NT2/D1 (cell line): Measurements from ENCODE around the gene PANK1.

DNA sequence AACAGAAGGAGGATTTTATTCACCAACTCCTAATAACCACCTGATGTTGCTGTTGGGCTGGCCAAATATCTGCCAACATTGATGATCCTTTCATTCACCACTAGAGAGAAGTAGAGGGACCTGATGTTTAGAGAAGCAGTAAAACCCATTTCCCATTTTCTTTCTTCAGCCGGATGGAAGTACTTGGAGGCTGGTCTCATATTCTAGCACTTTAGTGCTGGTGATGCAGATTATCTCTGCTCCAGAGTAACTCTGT is 3.2 kb downstream of the KLLN start:
- RRBS, 2 experiments, result no CpG with 5 or more reads among the region's 1 CpG

DNA sequence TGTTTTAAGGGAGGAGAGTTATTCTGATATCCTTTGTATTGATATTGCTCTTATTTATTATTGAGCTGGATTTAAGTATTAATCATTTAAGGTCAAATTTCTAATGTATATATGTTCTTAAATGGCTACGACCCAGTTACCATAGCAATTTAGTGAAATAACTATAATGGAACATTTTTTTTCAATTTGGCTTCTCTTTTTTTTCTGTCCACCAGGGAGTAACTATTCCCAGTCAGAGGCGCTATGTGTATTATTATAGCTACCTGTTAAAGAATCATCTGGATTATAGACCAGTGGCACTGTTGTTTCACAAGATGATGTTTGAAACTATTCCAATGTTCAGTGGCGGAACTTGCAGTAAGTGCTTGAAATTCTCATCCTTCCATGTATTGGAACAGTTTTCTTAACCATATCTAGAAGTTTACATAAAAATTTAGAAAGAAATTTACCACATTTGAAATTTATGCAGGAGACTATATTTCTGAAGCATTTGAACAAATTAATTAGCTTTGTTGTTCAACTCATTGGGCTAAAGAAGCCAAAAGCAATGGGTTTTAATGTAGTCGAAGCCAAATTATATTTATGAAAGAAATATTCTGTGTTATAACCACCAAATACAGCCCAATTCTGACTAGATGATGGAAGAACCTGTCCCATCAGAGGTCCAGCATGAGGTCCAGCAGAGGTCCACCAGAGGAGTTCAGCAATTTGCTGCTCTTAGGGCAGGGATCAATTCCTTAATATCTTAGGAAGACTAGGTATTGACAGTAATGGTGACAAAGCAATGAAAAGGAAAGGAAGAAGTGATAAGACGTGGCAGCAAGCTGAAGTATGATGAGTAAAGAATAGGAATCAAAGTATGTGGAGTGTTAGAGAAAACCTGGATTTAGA is 88.7 kb downstream of the PTEN start:
- RRBS, 2 experiments, result no CpG with 5 or more reads among the region's 5 CpGs

- RRBS, 2 experiments, result no CpG with 5 or more reads among the region's 3 CpGs
Measured at GRCh38 chr10:87968213-87968584, 104.8 kb downstream of the PTEN start.

DNA sequence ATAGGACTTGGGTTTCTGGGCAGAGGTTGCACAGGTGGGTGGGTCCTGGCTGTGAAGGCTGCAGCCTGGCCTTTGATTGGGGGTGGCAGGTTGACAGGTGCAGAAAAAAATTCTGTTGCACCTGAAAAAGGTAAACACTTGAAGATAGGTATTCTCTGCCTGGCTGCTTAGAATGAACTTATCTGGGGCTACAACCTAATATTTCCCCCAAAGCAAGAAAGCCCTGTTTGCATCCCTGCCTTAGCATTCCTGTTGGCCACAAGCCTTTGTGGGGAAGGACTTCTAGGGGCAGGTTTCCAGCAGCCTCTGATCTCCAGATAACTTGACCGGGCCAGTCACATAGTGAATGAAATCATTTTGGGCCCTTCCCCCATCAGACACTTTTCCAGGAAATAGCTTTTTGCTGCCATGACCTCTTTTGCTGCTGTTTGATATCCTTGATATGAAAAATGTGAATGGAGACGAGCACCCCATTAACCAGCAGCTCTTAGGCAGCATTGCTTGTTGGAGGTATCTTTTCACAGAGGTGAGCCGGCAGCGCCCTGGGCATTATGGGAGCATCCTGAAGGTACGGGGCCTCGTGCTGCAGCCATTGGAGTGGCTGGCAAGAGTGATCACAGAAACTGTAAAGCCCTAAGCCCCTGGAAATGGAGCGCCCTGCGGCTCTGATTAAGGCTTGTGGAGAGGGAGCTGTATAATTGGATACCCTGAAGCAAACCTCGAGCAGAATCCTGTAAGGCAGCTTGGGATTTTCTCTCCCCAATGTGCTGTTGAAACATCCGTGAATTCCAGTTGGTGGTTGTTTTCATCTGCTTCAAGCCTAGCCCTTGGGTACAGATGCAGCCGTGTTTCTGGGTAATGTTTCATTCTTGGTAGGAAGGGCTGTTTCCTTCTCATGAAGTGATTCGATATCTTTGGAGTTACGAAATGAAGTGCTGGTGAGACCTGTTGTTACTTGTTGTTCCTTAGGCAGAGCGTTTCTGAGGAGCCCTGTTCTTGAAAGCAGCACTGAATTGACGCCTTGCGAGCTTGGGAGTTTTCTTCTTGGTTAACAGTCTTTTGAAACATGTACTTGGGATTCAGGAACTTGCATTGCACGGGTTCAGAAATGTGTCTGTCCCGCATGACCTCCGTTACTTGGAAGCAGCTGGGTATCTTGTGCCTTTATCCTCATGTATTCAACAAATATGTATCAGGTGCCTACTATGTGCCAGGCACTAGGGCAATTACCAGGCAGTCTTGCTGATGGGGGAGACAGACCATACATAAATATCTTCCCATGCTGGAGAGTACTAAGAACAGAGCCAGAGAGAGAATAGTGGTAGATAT is 179.0 kb downstream of the PTEN start:
- RRBS, 2 experiments, result no CpG with 5 or more reads among the region's 19 CpGs

DNA sequence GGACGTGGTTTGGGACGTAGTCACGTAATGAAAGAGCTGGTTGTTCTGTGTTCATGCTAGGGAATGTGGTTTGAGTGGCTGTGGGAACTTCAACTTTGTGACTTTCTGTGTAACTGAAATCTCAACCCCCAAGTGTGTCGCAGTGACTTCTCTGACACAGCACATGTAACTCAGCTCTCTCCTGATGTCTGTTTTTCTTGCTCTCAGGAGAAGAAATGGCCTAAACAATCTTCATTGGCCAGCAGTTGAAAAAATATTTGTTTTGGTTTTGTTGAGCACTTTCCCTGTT is 199.0 kb downstream of the PTEN start:
- RRBS, 2 experiments, result no CpG with 5 or more reads among the region's 4 CpGs

DNA sequence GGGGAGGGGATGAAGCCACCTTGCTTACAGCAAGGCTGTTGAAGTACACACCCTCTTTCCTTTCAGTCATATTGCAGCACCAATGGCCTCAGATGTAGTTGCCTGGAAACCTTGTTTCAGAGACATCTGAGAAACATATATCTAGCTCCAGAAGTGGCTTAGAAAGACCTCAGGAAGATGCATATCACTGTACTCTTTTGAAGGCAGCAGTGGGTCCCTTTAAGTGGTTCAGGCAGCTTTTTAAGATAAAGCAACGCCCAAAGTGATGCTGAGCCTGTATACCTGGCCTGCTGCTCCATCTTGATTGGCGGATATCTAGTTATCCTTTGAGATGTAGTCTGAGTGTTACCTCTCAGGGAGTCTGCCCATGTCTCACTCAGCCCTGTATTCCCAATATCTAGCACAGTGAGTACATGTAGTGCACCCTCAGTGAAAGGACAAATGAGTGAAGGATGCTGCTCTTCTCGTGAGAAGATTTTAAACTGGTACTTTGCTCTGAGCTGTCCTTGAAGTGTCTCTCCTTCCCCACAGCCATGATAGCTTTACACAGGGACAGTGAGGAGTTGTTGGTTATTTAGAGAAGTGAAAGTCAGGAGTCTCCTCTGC is 201.7 kb downstream of the PTEN start:
- RRBS, 2 experiments, result no CpG with 5 or more reads among the region's 3 CpGs

GRCh38 chr10:88069998-88070453 is 206.6 kb downstream of the PTEN start:
- RRBS, 2 experiments, result no CpG with 5 or more reads among the region's 8 CpGs

- RRBS, 2 experiments, result no CpG with 5 or more reads among the region's 2 CpGs
Measured at GRCh38 chr10:88217189-88217388, 353.7 kb downstream of the PTEN start.

- RRBS, 2 experiments, result no CpG with 5 or more reads among the region's 12 CpGs
Measured at GRCh38 chr10:88232888-88233664, 350.0 kb downstream of the RNLS start.

DNA sequence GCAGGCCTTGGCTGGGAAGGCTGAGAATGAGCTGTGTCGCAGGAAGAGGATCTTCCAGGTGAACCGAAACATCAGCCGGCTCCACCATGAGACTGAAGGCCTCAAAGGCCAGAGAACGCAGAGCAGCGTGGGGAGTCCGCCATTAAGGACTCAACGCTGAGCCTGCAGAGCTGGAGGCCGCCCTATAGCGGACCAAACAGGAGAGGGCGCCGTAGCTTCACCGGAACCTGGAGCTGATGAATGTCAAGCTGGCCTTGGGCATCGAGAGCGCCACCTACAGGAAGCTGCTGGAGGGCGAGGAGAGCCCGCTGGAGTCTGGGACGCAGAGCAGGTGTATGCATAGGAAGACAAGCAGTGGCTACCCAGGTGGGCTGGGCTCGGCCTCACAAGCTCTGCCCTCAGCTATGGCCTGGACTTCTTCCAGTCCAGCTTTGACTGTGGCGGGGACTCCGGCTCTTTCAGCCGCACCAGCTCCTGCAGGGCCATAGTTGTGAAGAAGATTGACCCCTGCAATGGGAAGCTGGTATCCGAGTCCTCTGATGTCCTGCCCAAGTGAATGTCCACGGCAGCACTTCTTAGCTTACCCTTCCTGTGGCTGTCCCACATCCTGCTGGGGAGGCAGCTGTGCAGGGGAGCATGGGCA is 22.4 kb downstream of the LIPK start:
- RRBS, 2 experiments, result no CpG with 5 or more reads among the region's 23 CpGs

GRCh38 chr10:88792530-88792844 is 10.0 kb upstream of the LIPM start:
- RRBS, 2 experiments, result no CpG with 5 or more reads among the region's 1 CpG

- RRBS, 2 experiments, result no CpG with 5 or more reads among the region's 4 CpGs
Measured at GRCh38 chr10:88882618-88883049, 2.6 kb downstream of the STAMBPL1 start.

- RRBS, 2 experiments, result no CpG with 5 or more reads among the region's 20 CpGs
Measured at GRCh38 chr10:89224566-89225545, 17.7 kb upstream of the CH25H start.

GRCh38 chr10:89284001-89284693 is 17.7 kb upstream of the IFIT2 start:
- RRBS, 2 experiments, result no CpG with 5 or more reads among the region's 5 CpGs

- RRBS, 2 experiments, result no CpG with 5 or more reads among the region's 4 CpGs
Measured at GRCh38 chr10:89346247-89347277, 18.8 kb downstream of the IFIT3 start.

DNA sequence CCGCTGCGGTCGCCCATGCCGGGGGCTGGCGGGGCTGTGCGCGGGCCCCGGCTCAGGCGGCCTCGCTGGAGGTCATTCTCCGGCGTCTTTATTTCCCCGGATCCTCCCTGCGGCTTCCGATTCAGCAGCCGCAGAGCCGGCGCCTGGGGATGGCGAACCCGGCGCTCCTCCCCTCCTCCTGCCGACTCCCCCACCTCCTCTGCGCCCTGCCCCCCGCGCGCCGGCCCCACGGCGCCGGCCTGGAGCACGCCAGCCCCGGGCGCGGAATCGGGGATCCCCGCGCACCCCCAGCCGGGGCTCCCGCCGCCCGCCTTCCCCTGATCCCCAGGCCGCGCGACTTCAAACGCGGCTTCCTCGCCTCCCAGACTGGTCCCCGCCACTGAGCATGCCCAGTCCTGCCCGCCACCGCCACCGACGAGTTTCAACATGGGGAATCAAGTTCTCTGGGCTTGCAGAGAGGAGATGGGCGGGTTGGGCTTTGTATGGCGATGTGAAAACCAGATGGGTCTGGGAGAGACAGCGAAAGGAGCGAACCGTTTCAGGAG is at the start of gene PANK1:
PANK1 (minus strand) TSS at position 368 of the 545 bp plus-strand sequence.
- RRBS, 2 experiments, result 2 to 4% methylated on average over 8 to 15 of the region's 57 CpGs

- RRBS, 2 experiments, result no CpG with 5 or more reads among the region's 4 CpGs
Measured at GRCh38 chr10:91043093-91043433, 122.2 kb upstream of the ANKRD1 start.

DNA sequence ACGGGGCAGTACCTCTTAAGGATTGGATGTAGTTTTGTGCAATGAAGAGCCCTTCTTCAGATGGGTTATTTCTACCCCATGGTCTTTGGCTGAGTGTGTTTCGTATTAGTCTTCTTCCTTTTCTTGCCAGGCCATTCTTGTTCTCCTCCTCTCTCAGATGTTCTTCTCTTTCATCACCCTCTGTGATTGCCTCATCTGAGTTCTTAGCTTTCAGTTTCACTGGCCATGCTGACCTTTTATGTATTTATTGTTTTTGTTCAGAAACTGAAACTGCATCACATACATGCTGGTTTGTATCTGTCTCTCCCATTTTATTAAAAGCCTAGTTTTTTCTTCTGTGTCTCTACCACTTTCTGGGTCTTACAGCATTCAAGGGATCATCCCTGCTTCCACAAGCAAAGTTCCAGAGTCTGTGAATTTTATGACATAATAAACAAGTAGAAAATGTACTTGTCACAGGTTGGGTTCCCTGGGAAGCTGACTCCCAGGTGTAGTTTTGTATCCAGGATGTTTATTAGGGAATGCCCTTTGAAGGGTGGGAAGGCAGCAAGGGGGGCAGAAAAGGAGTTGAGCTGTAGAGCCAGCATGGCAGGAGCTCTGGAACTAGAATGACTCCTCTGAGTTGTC is 21.6 kb upstream of the PCGF5 start:
- RRBS, 2 experiments, result no CpG with 5 or more reads among the region's 2 CpGs

DNA sequence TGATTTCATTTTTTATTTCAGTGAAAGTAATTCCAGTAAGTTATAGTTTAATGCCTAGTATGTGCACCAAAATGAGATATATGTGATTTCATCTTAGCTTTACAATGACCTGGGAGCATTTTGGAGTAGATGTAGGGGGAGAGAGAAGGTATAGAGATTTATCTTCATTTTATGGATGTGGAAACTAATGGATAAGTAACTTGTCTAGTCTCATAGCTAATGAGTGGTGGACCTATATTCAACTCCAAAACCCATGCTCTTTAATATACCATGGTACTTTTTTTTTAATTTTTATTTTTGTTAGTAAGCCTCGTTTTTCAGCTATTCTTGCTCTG is 3.2 kb downstream of the PCGF5 start:
- RRBS, 2 experiments, result no CpG with 5 or more reads among the region's 1 CpG